Vermiform appendix (tissue), 1 donor: ENCODE measurements around a stretch of chr2.

DNA sequence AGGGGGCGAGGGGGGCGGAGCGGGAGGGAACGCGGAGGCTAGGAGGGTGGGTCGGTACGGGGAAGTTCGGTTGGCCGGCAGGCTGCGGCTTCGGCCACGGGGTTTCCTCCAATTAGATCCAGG is 191 bp upstream of the YWHAQ start:
- PRO-cap, result no peak

GRCh38 chr2:9667836-9668415 is 37.1 kb upstream of the YWHAQ start:
- PRO-cap, result no peak

GRCh38 chr2:9690103-9690738 is 59.4 kb upstream of the YWHAQ start:
- PRO-cap, result no peak

- PRO-cap, result no peak
Observed at GRCh38 chr2:9735925-9736299, 105.1 kb upstream of the YWHAQ start.

- PRO-cap, result no peak
Observed at GRCh38 chr2:9772987-9773344, 70.3 kb upstream of the TAF1B start.

- PRO-cap, result no peak
Observed at GRCh38 chr2:9830786-9831390, 12.4 kb upstream of the TAF1B start.

DNA sequence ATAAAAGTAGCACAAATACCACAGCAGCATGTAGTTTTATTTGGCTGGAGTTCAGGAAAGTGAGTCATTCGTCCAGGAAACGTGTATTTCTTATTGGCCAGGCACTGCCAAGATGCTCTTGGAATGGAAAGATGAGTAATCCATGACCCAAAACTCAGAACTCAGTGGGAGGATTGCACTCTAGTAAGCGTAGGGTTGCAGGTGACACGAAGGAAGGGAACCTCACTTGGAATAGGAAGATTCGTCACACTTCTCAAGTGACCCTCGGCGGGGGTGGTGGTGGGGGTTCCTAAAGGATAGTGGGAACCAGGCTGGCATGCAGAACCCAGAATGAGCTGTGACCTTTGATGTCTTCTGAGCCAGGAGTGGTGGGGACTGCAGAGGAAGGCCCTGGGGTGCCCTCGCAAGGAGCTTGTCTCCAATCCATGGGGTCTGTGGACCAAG is 24.6 kb downstream of the GRHL1 start:
- PRO-cap, result no peak

DNA sequence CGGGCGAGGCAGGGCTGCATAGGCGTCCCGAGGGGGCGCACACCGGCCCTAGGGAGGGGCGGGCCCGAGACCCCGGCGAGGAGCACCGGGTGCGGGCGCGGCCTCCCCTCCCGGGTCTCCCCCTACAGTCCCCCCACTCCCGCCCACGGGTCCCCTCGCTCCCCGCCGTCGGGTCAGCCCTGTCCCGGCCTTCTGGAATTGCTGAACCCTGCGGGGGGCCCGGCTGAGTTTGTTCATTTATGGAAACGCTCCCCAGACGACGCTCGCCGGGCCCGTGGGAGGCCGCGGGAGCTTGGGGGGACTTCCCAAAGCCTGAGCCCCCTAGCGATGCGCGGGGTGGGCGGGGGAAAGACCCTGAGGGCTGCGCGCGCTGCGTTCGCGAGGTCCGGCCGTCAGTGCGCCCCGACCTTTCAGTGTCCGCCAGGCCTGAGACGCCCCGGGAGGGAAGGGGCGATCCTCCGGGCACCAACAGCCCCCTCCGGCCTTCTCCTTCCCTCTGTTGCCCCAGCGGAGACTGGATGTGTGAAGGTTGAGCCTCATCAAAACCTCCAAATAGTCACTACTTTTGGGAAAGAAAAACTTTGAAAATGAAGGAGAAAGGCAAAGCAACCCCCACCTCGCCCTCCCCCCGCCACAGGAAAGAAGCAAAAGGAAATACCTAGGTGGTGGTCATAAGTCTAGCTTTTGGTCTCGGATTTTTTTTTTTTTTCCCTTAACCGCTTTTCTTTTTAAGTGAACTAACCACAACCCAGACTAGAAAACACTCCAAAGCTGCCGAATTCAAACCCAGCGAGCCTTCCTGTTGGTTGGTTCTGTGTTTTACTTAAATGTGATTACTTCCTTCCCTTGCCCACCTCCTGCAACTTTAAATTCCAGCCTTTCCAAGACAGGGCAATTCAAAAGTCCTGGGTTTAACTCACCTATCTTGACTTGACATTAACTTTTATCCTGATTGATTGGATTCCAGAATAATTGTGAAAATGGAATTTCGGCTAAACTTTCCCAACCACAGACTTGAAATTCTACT is 531 bp upstream of the CYS1 start:
- PRO-cap, result no peak

GRCh38 chr2:10119862-10121082 is 2.3 kb upstream of the RRM2 start:
- PRO-cap, result bidirectional peak, plus-strand start at chr2:10120451, minus-strand start at chr2:10120253; bidirectional peak, plus-strand start at chr2:10120646, minus-strand start at chr2:10120648

- PRO-cap, result bidirectional peak, plus-strand start at chr2:10330146, minus-strand start at chr2:10330011
Observed at GRCh38 chr2:10329754-10330567, 27.3 kb downstream of the HPCAL1 start.

- PRO-cap, result no peak
Observed at GRCh38 chr2:10332793-10333098, 30.0 kb downstream of the HPCAL1 start.

DNA sequence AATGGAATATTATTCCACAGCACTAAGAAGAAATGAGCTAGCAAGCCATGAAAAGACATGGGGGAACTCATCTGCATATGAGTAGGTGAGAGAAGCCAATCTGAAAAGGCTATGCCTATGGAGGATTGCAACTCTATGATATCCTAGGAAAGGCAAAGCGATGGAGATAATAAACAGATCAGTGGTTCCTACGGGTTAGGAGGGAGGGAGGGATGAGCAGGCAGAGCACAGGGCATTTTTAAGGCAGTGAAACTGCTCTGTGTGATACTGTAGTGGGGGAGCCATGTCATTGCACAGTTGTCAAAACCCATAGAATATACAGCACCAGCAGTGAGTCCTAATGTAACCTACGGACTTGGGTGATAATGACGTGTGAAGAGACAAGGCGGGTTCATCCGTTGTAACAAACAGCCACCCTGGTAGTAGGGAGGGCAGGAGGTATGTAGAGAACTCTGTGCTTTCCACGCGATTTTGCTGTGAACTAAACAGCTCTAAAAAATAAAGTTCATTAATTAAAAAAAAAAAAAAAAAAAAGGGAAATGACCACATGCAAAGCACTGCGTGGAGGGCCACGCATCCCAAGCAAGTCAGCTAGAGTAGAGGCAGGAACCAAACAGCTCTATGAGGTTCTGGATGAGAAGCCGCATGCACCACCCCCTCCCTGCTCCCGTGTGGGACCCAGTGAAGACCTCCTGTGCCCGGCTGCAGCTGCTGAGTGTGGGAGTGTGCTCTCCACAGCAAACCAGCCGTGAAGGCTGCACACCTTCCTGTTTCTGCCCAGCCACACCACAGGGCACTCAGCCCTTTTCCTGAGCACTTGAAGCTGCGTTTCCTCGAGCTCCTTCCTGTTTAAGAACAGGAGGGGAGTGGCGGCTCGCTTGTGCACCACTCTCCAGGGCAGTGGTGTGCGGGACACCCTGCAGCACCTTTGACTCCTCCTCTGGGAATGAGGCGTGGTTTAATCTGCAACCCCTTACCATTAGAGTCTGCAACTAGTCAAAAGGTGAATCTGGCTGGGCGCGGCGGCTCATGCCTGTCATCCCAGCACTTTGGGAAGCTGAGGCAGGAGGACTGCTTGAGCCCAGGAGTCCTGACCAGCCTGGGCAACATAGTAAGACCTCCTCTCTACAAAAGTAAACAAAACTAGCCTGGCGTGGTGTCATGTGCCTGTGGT is 65.7 kb downstream of the ODC1 start:
- PRO-cap, result bidirectional peak, plus-strand start at position 425 of the sequence, minus-strand start at position 311 of the sequence

DNA sequence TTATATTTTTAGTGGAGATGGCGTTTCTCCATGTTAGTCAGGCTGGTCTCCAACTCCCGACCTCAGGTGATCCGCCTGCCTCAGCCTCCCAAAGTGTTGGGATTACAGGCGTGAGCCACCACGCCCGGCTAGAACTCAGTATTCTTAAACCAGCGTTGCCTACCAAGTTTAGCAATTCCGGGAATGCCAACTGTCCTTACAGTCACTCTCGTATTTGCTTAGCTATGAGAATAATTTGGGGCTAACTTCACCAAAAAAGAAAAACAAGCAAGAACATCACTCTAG is 1.9 kb downstream of the ODC1 start:
- PRO-cap, result no peak

DNA sequence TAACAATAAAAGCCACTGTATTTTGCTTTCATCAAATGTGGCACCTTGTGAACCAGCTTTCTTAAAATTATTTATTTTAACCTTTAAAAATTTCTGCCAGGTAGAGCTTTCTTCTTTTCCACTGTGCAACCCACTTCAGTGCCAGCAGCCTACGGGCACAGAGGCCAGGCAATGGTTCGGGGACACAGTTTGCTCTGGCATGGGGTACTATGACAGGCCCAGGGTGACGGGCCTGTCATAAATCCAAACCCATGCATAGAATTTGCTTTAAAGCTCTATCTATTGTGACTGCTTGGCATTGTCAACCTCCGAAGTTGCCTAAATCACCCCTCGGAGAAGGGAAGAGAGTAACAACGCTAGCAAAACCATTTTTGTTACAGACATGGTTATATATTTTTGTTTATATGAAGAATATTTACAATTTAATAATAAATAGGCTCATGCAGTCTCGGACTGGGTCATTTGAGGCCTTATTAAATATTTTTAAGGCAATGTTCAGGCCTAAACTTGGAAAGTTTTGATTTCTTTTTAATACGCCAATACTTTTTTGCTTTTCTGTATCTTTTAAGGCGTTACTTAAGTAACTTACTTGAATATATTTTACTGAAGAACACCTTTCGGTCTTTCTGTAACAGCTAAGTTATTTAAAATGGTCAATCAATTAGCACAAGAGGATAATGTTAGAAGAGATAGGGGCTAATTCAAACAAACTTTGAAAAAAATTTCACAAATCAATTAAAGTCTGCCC is 1.4 kb downstream of the ODC1 start:
- PRO-cap, result no peak

- PRO-cap, result no peak
Observed at GRCh38 chr2:10845465-10846543, 33.2 kb upstream of the PDIA6 start.

DNA sequence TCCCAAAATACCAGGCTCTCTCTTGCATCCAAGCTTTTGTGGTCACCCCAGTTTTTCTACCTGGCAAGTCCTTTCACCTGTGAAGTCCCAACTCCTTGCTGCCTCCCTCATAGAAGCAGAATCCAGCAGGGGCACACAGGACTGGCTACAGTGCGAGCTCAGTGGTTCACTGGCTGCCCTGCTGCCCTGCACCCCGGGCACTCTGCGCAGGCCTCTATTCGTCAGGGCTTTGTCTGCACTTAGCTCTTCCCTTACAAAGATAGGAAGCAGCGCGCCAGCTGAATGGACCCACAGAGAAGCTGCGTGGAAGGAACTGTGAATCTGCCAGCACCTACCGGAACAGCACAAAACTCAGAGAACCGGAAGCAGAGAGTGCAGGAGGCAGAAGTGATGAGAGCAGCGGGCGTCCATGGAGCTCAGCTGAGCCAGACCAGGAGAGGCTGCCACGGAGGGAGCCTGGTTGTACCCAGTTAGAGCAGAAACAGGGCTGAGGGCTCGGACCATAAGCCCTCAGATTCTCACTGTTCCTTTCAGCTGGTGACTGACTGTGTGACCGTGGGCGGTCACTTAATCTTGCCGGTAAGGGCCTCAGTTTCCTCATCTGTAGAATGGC is 884 bp upstream of the C2orf50 start:
- PRO-cap, result unidirectional peak, plus-strand start at position 377 of the sequence

GRCh38 chr2:11155776-11156167 is 505 bp downstream of the SLC66A3 start:
- PRO-cap, result no peak

GRCh38 chr2:11396215-11396909 is 51.9 kb upstream of the ROCK2 start:
- PRO-cap, result no peak

- PRO-cap, result no peak
Observed at GRCh38 chr2:11405860-11406619, 59.9 kb downstream of the E2F6 start.

DNA sequence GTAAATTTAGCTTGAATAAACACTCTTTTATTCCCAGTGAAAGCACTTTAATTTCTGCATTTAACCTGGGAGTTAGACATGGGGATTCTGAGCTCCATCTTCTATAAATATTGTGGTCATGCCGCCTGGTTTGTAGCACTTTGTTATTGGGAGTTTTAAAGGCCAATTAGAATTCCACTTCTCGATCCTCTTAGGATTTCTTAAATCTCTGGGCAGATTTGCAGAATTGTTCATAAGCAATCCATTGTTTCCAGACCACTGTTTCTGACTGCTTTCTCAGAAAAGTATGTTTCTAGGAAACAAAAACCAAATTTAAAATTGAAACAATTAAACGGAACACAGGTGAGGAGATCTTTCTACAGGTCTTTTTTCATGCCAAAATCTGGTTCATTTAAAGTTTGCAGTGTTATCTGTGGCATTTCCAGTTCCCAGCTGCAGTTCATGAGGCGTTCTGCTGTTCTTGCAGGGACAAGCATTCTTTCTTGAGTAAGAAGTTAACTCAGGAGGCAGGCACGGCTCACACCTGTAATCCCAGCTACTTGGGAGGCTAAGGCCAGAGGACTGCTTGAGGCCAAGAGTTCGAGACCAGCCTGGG is 18.1 kb upstream of the E2F6 start:
- PRO-cap, result no peak